Measurements from ENCODE around the genes HNRNPA1L2, PCDH8, PRR20C and PCDH17.

- RRBS, result no CpG with 5 or more reads among the region's 13 CpGs
Measured at GRCh38 chr13:51999514-51999941, 11.7 kb downstream of the ATP7B start.

- RRBS, result no CpG with 5 or more reads among the region's 10 CpGs
Measured at GRCh38 chr13:52569923-52570635, 72.2 kb upstream of the HNRNPA1L2 start.

GRCh38 chr13:52599291-52600268 lies 42.7 kb upstream of the HNRNPA1L2 start:
- RRBS, result 50% methylated on average over 1 of the region's 42 CpGs

- RRBS, result no CpG with 5 or more reads among the region's 9 CpGs
Measured at GRCh38 chr13:52642316-52642688, at the start of gene HNRNPA1L2. TSS of gene HNRNPA1L2 (plus strand) at chr13:52642431.

- RRBS, result no CpG with 5 or more reads among the region's 44 CpGs
Measured at GRCh38 chr13:52848468-52849382, at the start of gene PCDH8. TSS of gene PCDH8 (minus strand) at chr13:52848640.

GRCh38 chr13:52850408-52851150 lies 2.1 kb upstream of the PCDH8 start:
- RRBS, result 5% methylated on average over 8 of the region's 47 CpGs

DNA sequence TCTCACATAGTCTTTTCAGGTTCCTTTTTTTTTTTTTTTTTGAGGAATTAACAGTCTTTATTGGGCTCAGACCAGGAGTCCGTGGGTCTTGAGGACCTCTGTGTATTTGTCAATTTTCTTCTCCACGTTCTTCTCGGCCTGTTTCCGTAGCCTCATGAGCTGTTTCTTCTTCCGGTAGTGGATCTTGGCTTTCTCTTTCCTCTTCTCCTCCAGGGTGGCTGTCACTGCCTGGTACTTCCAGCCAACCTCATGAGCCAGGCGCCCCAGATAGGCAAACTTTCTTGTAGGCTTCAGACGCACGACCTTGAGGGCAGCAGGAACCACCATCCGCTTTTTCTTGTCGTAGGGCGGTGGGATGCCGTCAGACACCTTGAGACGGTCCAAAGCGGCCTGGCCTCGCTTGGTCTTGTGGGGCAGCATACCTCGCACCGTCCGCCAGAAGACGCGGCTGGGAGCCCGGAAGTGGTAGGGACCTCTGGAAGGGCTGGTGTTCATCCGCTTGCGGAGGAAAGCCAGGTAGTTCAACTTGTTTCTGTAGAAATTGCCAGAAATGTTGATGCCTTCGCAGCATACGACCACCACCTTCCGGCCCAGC lies 1412.1 kb downstream of the OLFM4 start:
- RRBS, result no CpG with 5 or more reads among the region's 26 CpGs

GRCh38 chr13:57071916-57072344 lies 68.8 kb upstream of the PRR20A start:
- RRBS, result no CpG with 5 or more reads among the region's 3 CpGs

- RRBS, result no CpG with 5 or more reads among the region's 28 CpGs
Measured at GRCh38 chr13:57153780-57154294, at the start of gene PRR20C. TSS of gene PRR20C (plus strand) at chr13:57154061.

DNA sequence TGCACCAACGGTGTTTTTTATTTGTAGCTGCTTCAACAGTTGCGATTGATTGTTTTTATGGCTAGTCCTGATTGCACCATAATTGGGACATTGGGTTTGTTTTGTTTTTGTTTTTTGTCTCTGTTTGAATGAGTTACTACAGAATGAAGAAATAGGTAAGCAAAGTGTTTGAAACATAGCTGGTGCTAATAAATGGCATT lies 31.2 kb upstream of the PCDH17 start:
- RRBS, result no CpG with 5 or more reads among the region's 2 CpGs

DNA sequence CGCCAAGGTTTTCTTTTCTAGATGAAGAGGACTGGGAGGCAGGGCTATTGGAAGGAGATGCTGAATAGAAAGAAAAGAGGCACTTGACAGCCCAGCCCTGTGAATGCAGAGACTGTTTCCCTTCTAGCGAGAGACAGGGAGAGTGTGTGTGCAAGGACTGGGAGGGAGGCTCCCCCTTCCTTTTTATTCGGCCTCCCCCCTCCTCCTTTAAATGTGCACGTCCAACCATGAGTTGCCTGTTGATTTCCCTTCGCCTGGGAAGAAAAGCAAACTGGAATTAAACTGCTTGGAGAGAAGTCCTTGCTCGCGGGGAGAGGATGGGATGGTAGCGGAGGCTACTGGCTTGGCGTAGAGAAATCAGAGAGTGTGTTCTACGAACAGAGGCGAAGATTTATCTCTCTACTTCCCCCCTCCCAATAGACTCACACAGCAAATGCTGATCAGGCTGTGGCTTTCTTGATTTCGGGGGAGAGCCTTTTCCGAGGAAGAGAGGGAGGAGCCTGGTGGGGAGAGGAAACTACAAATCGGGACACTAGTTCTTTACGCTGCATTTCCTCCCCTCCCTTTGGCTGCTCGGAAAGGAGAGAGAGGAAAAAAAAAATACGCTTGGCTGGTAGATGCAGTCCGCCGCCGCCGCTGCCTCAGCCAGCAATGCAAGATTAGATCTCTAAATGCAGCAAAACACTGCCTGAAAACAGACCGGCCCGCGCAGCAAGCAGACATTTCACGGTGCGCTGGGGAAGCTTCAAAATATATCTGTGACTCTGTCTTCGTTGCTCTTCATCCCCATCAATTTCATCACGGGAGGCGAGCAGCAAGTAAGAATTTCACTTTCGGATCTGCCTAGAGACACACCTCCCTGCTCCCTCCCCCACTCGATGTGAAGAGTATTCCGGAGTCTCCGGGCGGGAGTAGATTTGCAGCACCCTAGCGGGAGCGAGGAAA lies at the start of gene PCDH17:
Gene PCDH17 (plus strand): TSS at position 548 of the 945 bp plus-strand sequence.
- RRBS, result no CpG with 5 or more reads among the region's 36 CpGs

- RRBS, result no CpG with 5 or more reads among the region's 4 CpGs
Measured at GRCh38 chr13:59368701-59369171, 795.0 kb downstream of the DIAPH3 start.

GRCh38 chr13:60261444-60262032 lies 97.8 kb upstream of the DIAPH3 start:
- RRBS, result no CpG with 5 or more reads among the region's 11 CpGs

DNA sequence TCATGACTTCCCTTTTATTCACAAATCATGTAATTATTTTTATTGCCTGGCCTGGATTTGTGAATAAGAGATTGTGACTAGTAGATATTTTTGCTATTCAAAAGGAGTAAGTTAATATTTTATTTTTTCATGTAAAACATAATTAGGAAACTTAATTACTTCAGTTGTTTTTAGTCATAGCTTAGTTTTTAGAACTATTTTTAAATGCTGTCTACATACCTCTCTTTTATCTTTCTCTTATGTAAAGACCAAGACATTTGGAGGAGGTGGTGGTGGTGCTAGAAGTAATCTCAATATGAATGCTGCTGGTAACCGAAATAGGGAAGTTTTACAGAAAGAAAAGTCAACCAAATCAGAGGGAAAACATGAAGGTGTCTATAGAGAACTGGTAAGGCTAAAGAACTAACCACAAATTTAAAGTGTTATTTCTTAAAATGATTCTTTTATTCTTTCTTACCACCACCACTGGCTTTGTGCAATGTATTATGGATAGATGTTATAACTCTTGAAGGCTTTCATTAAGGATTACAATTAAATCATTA lies 97.2 kb downstream of the TDRD3 start:
- RRBS, result no CpG with 5 or more reads among the region's 1 CpG

- RRBS, result no CpG with 5 or more reads among the region's 14 CpGs
Measured at GRCh38 chr13:61766101-61766630, 350.5 kb upstream of the PCDH20 start.

DNA sequence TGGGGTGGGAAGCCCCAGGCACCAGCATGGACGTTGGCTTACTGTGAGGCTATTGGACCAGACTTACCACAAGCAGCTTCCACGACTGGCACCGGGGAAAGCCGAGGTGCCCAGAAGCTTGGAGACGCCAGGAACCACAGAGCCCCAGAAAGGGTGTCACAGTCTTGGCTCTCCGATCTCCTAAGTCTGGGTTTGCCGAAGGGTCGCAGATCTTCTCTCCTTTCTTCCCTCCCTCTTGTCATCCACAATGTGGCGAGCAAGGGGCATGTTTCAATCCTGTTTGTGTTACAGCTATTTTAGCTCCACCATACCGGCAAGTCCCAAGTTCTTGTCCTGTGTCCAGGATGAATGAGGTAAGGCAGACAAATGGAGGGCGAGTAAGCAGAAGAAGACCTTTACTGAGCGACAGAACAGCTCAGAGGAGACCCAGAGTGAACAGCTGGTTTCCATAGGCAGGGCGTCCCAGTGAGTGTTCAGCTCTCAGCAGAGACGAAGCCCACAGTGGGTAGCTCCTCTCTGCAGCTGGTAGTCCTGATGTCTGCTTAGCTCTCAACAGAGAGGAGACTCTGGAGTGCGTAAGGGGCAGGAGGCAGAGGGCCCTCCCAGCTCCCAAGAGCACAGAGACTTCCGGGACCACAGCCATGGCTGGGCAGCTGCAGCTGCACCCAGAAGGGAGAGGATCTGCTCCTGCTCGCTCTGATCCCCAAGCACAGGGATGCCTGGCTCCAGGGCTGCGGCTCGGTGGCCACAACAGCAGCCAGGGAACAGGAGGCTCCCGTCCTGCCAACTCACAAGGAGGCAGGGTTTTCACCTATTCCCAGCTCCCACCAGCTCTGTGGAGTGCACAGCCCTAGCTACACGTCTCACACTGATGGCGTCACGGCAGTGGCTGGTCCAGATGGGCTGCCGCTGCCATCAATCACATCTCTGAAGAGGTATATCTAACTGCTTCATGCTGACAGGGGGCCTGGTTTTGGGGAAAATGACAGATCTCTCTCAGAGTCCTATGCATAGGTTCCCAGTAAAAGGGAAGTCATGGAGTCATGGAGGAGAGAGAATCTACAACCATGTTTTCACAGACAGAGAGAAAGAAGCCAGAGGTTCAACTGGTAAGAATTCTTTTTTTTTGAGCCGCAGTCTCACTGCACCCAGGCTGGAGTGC lies 242.7 kb upstream of the ENSG00000285566 start:
- RRBS, result no CpG with 5 or more reads among the region's 25 CpGs

DNA sequence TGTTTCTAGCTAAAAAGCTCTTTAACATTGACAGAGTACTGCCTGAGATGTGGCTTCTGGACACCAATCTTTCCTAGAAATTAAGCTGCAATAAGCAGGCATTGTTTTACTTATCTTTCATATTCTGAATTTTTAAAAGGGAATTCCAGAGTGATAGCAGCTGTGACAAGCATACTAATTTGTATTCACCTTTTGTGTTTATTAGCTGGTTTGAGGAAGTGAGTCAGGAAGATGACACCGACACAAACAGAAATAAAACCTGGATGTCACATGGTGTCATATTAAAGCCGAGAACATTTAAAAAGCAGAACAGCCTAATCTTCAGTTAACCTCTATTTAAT lies 398.9 kb downstream of the PCDH9 start:
- RRBS, result no CpG with 5 or more reads among the region's 2 CpGs

DNA sequence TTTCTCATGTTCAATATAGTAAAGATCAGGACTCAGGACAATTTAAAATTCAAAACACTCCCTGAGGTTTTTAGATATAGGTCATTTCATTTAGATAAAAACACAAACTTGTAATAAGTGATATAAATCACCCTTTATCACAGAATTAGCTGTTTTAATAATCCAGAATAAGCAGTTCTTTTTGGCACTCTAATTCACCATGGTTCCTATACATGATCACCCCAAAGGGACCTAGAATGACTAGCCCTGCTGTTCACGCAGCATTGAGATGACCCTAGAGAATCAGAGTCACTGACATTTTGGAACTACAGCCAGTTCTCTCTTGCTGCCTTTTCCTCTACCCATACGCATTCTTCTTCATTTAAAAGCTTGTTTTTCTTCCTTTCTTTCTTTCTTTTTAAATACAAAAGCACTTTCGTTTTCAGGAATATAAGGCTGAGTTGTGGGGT lies 95.9 kb downstream of the PCDH9 start:
- RRBS, result no CpG with 5 or more reads among the region's 3 CpGs

- RRBS, result no CpG with 5 or more reads among the region's 1 CpG
Measured at GRCh38 chr13:69650510-69650988, 457.7 kb downstream of the KLHL1 start.

DNA sequence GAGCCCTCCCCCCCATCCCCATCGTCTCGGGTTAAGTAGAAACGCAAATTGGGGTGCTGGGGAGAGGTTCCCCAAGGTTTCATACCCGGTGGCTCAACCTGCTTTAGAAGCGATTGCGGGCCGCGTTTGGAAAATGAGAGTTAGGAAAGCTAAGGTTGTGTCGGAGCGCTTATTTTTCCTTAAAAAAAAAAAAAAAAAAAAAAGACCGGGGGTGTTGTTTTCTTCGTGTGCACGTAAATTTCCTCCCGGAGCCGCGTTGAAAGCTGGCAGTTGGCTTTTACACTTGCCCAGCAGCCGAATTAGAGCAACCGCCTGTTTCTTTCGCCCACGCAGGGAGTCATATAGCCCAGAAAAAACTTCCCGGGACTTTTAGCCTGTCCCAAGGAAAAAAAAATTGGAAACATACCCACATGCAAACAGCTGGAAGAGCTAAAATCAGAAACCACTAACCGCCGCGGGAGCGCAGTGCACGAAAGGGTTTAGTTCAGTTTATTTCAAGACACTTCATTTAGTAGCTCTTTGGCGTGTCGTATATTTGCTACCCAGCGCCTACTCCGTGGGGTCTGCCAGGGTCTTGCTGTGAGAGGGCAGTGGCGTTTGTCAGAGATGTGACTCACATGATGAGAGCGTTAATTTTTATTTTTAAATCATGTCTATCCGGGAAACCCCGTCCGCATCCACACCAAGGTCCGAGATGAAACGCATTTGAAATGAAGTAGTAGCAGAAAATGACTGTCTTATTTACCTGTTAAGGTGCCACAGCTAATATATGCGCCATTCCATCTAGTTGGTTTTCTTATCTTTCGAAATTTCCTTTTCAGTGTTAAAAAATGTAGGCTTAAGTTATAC lies 1.4 kb downstream of the KLF5 start:
- RRBS, result 45% methylated on average over 8 of the region's 39 CpGs